SEM (cell line): Measurements from ENCODE around the genes CYP27B1 and METTL1.

- PRO-cap: no peak
Observed at GRCh38 chr12:57735700-57736918, 2.4 kb downstream of the AGAP2 start.

GRCh38 chr12:57744250-57744952, 438 bp upstream of the TSPAN31 start:
- PRO-cap: bidirectional peak, plus-strand start at chr12:57745001, minus-strand start at chr12:57744824

- PRO-cap: no peak
Observed at GRCh38 chr12:57745952-57746928, 1.4 kb downstream of the TSPAN31 start.

DNA sequence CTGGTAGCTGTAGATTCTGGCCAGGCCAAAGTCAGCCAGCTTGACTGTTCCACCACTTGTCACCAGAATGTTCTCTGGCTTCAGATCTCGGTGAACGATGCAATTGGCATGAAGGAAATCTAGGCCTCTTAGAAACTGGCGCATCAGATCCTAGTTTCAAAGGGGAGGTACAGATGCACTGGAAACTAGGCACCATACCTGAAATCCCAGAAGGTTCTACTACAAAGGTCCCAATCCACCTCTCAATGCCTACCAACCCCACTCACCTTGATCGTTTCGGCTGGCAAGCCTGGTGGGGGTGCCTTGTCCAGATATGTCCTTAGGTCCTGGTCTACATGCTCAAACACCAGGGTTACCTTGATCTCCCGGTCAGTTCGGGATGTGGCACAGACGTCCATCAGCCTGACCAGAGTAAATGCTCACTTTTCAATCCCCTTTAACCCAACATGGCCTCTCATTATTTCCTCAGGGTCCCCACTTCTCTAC, 1.1 kb downstream of the CDK4 start:
- PRO-cap: no peak

- PRO-cap: no peak
Observed at GRCh38 chr12:57766957-57767411, at the start of gene CYP27B1. TSS of gene CYP27B1 (minus strand) at chr12:57767078.

GRCh38 chr12:57771971-57772353, at the start of gene METTL1:
TSS of gene METTL1 (minus strand) at chr12:57772105.
- PRO-cap: bidirectional peak, plus-strand start at chr12:57772227, minus-strand start at chr12:57772105

DNA sequence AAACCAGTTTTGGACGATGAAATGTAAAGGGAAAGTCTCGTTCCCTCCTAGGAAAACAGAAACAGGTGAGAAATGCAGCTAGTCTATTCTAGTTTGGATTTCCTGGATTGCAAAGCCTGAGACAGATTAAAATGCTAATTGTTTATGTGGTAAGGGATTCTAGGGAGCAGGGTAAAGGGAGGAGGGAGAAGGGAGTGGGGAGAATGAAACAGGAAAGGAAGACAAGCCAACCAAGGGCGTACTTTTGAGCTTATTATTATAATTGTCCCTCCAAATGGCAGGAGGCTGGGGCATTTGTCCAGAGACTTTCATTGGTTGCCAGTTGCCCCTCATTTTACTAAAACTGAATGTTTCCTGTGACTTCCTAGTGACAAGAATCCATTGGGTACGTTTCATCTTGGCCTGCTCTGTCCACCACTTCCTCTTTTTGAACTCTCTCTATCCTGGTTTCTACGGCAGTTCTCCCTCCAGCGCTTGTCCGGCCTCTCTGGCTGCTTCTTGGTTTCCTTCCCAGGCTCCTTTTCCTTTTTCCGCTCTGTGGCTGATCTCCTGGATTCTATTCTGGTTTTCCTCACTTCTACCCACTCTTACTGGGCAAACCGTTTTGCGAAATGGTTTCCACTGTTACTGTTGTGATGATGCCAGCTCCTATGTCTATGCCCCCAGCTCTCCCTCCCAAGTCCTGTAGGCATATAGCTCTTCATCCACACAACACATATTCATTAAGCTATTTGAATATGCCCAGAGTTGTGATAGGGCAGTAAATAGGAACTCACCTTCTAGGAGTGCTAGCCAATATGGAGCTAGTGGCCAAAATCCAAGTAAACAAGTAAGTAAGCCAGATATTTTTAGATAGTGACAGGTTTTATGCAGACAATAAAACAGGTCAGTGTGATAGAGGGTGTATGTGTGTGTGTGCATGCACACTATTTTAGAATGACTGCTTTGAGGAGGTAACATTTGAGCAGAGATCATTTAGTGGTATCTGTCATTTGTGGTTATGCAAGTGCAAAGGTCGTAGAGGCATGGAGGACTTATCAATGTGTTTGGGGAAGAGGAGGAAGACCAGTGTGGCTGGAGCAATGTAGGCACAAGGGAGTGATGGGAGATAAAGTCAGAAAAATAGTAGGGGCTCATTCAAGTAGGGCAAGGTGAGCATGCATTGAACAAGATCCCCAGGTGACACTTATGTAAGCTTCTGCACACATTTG, 27.8 kb upstream of the CTDSP2 start:
- PRO-cap: no peak

GRCh38 chr12:57905271-57905743, 36.1 kb upstream of the ATP23 start:
- PRO-cap: no peak

DNA sequence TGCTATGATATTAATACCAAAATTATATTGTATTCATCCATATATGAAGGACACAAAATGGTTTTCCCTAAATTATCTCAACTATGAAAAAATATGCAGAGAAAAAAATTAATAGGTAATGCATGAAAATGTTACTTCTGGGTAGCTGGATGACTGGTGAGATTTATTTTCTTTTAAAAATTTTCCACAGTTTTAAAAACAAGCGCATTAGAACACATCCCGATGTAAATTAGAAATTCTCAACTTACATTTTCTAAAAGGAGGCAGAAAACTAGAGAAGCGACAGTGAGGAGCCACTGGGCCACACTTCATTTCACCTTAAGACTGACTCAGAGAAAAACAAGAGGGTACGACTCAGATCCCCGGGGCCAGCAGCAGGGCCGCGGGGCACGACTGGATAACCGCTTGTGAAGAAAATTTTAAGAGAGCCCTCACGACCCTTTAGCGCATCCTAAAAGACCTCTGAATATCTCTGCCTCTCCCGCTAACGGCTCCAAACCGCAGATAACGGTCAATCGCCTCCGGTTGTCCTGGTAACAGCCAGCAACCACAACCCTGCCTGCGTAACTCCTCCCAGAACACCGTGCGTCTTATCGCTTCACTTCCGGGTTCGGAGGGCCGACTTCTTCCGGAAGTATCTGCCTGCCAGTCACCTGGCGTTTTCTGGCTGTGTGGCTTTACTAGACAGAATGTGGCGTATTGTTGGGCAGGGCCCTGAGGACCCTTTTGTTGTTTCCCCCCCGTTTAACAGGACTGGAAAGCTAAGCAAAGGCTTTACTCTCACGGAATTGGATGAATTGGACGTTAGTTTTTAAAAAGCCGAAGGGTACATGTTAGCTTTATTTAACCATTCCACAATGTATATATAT, 5.5 kb upstream of the ATP23 start:
- PRO-cap: bidirectional peak, plus-strand start at position 357 of the sequence, minus-strand start at position 446 of the sequence; bidirectional peak, plus-strand start at position 659 of the sequence, minus-strand start at position 561 of the sequence

DNA sequence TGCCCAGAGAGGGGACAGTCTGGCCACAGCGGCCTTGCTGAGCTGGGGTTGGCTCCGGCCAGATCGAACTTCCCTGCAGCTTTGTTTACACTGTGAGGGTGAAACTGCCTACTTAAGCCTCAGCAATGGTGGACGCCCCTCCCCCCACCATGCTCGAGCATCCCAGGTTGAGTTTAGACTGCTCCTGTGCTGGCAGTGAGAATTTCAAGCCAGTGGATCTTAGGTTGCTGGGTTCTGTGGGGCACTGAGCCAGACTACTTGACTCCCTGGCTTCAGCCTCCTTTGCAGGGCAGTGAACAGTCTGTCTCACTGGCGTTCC, 79.3 kb downstream of the LRIG3 start:
- PRO-cap: no peak

DNA sequence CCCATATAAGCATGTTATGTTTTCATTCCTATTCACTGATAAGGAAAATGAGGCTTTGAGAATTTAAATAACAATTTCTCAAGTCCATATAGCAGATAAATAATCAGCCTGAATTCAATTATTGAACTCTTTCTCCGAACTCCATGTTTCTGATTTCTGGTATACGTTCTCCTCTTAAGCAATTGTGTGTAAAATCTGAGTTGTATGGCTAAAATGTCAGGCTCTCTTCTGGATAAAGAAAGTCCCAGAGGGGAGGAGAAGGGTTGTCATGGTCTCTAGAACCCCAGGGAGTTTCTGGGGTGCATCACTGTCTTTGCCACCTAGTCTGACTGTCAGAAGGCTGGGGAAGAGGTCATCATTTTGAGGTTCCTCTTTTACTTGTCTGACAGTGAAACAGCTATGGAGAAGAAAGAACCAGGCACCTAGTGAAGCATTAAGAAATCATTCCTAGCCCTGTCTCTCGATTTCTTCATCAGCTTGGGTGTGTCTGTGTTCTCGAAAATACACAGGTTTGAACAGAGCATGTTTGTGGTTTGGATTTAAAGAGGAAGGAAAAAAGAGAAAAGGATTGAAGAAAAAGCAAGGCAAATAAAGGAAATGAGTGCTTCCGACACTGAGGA, 158.6 kb upstream of the LRIG3 start:
- PRO-cap: no peak

DNA sequence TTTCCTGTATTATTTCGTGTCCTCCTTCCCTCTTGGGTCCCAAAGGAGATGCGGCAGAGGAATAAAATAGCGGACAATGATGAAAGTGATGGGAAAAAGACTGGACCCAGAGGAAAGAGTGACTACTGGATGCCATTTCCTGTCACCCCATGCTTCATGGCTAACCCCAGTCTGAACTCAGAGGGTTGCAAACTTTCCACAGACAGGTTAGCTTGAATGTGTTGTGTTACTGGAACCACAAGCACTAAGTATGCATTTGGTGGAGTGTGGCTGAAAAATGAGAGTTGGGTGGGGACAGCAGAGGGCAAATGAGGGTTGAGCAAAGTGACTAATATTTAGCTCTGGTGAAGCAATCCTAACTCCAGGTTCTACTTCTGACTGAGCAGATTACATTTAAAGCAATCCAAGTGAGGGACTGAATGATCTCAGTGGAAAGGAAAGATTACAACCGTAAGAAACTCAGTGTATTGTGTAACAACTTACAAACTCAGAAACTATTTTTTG, 1.5 kb downstream of the SLC16A7 start:
- PRO-cap: bidirectional peak, plus-strand start at position 387 of the sequence, minus-strand start at position 278 of the sequence

DNA sequence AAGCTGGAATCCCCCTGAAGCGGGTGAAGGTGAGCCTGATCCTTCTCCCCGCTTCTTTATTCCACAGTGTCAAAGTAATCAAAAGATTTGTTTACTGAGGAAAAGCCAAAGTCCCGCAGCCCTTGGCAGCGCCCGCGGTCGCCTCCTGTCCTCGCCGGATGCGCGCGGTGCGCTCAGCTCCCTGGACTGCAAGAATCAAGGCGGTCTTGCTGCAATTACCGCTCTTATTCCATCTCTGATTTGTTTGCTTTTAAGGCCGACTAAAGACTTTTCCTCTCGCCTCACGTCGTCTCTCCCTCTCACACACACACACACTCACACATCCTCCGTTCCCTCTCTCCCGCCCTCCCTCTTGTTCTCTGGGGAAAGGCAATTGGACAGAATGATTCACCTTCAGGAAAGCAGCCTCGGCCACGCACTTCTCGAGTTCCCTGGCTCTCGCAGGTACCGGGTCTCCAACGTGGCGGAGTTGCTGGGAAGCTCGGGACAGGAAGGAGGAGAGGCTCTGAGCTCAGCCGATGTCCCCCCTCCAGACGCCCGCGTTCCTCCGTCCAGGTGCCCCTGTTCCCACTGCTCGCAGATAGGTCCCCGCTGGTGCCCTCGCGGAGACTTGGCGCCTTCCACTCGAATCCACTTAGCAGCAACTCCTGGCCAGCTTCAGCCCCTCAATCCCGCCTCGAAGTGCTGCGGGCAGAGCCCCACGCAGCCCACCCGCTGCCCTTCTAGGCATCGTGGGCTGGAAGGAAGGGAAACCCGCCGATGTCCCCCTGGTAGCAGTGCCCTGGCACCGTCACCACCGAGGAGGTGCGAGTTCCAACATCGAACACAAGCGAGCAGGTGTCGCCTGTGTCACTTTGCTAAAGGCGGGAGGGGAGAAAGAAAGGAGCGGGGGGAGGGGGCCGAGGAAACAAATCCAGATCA, 792 bp downstream of the TAFA2 start:
- PRO-cap: no peak

DNA sequence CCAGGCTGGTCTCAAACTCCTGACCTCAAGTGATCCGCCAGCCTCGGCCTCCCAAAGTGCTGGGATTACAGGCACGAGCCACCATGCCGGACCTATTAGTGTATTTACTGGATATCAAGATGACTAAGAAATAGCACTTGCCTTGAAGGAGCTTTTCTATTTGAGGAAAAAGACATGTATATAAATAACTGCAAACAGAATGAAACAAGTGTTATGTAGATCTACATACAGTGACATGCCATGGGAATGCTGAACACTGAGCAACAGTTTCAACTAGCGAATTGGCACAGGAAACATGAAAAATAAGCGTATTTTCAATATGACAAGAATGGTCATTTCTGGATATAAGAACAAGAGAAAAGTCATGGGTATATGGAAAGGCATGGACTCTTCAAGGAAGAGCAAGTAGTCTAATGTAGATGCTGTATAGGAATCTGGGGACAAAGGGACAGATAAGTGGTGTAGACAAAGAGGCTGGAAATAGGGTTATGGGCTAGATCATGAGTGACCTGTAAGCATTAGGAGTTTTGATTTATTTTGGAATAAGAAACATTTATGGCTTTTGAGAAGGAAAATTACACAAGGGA, 147.2 kb downstream of the MON2 start:
- PRO-cap: no peak

GRCh38 chr12:63844949-63845259, 404 bp downstream of the SRGAP1 start:
- PRO-cap: no peak

- PRO-cap: no peak
Observed at GRCh38 chr12:64293022-64293527, 71.0 kb upstream of the KICS2 start.

GRCh38 chr12:64338662-64339053, 51.9 kb downstream of the C12orf56 start:
- PRO-cap: no peak

DNA sequence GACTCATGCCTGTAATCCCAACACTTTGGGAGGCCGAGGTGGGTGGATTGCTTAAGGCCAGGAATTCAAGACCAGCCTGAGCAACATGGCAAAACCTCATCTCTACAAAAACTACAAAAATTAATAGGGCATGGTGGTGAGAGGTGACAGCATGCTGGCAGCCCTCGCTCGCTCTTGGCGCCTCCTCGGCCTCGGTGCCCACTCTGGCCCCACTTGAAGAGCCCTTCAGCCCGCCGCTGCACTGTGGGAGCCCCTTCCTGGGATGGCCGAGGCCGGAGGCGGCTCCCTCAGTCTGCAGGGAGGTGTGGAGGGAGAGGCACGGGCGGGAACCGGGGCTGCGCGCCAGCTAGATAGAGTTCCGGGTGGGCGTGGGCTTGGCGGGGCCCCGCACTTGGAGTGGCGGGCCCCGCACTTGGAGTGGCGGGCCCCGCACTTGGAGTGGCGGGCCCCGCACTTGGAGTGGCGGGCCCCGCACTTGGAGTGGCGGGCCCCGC, 67.6 kb upstream of the RASSF3 start:
- PRO-cap: no peak

- PRO-cap: bidirectional peak, plus-strand start at chr12:64610495, minus-strand start at chr12:64610273
Observed at GRCh38 chr12:64609845-64610426, 359 bp upstream of the RASSF3 start.

GRCh38 chr12:65390644-65391235, 112.3 kb downstream of the MSRB3 start:
- PRO-cap: no peak